Diencephalon (tissue), 2 donors: ENCODE measurements around the genes IPPK and BARX1.

DNA sequence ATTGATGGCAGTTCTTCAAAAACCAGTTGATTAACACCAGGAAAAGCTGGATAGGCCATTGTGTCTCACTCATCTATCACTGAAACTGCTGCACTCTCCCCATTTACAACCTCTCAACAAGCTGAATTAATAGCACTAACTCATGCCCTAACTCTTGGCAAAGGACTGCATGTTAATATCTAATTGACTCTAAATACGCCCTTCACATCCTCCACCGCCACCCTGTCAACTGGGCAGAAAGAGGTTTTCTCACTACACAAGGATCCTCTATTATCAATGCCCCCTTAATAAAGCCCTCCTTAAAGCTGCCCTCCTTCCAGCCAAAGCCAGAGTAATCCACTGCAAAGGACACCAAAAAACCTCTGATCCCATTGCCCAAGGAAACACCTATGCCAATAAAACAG lies 39.3 kb downstream of the SPTLC1 start:
- RAMPAGE, long total RNA: no peak

DNA sequence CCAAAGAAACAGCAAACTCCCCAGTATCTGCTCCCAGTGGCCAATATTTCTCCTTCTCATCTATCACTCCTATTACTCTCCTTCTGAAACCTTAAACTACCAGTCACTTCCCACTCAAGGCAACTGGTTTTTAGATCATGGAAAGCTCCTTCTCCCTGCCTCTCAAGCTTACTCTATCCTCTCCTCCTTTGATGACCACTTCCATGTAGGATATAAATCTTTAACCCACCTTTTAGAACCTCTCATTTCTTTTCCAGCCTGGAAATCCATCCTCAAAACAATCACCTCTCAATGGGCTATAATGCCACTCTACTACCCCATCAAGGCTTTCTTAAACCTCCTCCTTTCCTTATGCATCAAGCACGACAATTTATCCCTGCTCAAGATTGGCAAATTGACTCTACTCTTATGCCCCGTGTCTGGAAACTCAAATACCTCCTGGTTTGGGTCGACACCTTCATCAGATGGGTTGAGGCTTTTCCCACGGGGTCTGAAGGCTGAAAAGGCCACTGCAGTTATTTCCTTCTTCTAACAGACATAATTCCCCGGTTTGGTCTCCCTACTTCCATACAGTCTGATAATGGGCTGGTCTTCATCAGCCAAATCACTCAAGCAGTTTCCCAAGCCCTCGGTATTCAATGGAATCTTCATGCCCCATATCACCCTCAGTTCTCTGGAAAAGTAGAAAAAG lies 38.7 kb downstream of the SPTLC1 start:
- RAMPAGE, long total RNA: no peak

GRCh38 chr9:92612882-92613209 lies 57.1 kb downstream of the IPPK start:
- RAMPAGE, long total RNA: no peak

DNA sequence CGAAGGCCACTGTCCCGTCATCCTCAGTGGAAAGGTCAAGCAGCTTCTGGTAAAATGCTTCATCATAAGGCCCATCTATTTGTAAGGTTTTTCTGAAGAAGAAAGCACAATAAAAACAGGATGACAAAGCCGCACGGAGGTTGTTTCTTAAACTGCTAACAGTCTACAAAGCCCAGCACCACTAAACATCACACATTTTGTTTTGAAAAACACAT lies 35.6 kb downstream of the IPPK start:
- RAMPAGE, long total RNA: no peak

- RAMPAGE, long total RNA: no peak
Measured at GRCh38 chr9:92664699-92665197, 5.2 kb downstream of the IPPK start.

- RAMPAGE, long total RNA: start-site peak on the plus strand at chr9:92670314-92670326, 11 and 9 reads in 2 replicates
Measured at GRCh38 chr9:92669334-92670493, at the start of gene IPPK. IPPK (minus strand) TSS chr9:92670131.

DNA sequence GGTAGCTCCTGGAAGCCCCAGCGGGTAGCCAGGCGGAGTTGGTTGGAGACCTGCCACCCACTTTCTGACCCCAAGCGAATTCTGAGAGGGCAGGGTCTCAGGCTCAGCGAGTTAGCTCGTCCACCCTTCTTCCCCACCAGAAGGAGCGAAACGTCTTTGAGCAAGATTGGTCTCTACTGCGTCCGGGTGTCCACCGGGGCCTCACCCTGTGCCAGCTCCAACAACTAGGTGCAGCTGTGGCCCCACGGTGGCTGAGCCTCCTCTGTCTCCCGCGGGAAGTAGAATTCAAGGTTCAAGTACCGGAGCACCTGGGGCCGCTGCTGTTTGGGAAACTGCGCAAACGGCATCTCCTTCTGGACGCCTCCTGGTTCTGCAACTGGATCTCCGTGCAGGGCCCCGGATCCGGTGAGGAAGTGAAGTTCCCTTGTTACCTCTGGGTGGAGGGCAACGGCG lies 34.3 kb upstream of the FGD3 start:
- RAMPAGE, long total RNA: no peak

GRCh38 chr9:92973961-92974855 lies 26.9 kb downstream of the FGD3 start:
- RAMPAGE, long total RNA: no peak

- RAMPAGE, long total RNA: no peak
Measured at GRCh38 chr9:93020890-93021488, 37.5 kb upstream of the SUSD3 start.

DNA sequence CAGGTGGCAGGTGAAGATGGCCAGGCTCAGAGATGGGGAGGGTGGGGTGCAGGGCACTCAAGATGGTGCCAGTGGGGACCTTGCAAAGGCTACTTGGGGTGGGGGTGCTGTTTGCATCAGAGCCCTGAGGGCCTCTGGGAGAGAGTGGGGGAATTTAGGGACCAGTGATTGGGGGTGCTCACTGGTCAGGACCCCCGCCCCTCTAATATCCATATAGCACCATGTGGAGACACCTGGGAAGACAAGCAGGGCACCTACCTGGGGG lies 22.2 kb upstream of the SUSD3 start:
- RAMPAGE, long total RNA: no peak

GRCh38 chr9:93064267-93065142 lies 6.0 kb downstream of the SUSD3 start:
- RAMPAGE, long total RNA: no peak

DNA sequence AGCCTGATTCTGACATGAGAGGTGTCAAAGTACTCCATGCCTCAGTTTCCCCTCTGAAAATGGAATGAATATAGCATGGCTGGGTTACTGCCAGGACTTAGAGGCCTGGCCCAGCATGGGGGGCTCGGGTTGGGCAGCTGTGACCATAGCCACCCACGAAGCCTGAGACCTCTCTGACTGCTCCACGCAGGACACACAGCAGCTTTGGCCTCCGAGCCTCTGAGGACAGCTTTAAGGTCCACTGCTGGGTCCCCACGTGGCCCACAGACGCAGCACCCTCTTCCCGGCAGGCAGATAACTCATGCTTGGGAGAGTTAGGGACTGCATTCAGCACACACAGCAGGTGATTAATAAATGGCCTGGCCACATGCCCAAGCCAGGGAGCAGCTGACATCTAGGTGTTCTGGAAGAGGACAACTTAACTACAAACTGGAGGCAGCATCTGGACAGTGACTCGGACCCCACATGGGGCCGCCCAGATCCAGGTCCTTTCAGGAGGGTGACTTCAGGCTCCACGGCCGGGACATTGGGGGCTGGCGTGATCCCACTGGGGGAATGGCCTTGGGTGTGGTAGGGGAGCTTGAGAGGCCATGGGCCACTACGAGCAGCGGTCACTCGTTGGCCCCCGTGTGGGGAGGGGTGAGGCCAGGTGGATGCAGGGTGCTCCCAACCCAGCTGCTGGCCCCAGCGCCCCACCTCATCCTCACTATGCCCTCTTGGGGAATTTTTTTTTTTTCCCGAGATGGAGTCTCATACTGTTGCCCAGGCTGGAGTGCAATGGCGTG lies 11.3 kb downstream of the NINJ1 start:
- RAMPAGE, long total RNA: no peak

DNA sequence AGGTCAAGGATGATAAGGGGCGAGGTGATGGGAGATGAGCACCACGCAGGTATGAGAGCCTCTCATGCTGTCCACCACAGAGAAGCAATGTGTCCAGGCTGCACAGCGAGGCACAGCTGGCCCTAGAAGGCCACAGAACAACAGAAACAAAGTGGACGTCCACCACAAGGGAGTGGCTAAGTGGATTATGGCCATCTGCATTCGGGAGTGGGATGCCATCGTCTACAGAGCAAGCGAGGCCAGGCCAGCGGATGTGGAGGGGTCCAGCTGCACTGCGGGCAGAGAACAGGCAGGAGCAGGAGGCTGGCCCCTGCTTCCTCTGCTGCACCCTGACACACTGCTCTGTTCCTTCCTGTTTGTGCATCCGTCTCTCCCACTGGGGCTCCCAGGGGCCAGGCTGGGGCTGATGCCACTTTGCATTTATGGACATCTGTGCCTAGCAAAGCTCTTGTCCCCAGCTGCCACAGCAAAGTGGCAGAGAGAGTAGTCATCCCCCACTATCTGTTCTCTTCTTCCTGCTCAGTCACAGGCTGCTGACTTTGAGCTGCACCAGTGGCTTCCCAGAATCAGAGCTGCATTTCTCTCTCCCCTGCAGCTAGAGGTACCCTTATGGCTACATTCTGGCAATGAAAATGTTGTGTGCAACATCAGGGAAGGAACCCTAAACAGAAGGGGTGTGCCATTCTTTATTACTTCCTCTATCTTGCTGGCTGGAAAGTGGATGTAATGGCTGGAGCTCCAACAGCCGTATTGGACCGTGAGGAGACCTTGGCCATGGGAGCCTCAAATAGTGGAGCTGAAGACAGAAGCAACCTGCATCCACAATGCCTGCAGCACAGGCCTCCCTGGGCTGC lies 4.1 kb upstream of the NINJ1 start:
- RAMPAGE, long total RNA: no peak

- RAMPAGE, long total RNA: no peak
Measured at GRCh38 chr9:93186897-93187450, 3.0 kb downstream of the WNK2 start.

GRCh38 chr9:93206563-93207145 lies 22.7 kb downstream of the WNK2 start:
- RAMPAGE, long total RNA: no peak

DNA sequence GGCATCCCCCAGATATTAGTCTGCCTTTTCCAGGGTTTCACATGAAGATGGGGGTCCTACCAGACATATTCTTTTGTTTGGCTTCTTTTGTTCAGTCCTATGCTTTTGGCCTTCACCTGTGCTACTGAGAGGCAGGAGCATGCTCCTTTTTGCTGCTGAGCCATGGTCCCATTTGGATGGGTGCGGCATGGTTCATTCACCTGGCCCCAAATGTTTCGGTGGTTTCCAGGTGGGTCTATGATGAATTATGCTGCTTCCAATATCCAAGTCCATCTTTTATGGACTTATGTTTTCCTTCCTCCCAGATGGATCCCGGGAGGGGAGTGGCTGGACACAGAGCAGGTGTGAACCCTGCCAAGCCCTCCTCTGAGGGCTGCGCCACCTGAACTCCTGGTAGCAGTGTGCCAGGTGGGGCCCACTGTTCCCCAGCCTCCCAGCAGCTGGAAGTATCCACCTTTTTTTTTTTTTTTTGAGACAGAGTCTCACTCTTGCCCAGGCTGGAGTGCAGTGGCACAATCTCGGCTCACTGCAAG lies 42.8 kb downstream of the WNK2 start:
- RAMPAGE, long total RNA: no peak

- RAMPAGE, long total RNA: no peak
Measured at GRCh38 chr9:93649154-93649542, 72.8 kb downstream of the PHF2 start.

GRCh38 chr9:93955063-93956108 lies at the start of gene BARX1:
BARX1 (minus strand) TSS chr9:93955355.
- RAMPAGE, long total RNA: no peak

GRCh38 chr9:94097726-94098727 lies 13.8 kb downstream of the PTPDC1 start:
- RAMPAGE, long total RNA: no peak

DNA sequence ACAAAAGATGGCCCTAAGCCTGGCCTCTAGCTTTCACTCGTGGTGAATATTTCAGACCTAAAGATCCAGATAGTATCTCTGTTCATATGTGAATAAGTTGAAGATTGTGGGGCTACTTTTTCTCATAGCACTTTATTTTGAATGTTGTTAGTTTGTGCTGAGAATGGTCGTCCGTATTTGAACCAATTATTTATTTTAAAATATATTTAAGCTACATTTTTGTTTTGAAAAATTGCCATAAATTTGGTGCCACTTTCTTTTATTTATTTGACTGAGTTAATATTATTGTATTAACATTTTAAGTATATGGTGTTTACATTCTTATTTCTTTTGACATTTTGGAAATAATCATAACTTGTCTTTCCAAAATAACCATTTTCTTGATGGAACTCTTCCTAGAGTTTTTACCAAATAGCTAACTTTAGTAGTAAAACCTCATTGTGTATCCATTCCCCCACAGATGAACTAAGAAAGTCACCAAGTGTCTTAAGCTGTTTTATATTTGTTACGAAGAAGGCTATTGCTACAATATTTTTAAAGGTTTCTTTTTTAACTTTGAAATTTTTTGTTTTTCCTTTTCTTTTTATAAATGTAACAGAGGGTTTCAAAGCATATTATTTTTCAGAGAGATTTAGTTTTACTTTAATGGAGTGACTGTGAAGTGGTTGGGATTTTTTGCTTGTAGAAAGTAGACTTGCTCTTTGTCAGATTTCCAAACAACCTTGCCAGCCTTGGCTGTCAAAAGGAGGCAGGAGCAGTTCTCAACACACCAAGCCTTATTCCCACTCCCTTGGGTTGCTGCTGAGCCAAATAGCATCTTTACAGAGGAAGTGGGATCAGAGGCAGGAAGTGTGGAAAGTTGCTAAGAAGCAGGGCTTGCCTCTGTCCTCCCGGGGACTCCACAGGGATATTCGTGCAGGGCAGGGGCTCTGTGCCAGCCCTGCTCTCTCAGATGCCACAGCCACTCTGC lies 23.9 kb downstream of the PTPDC1 start:
- RAMPAGE, long total RNA: no peak